Measurements from ENCODE around the gene THUMPD2.

DNA sequence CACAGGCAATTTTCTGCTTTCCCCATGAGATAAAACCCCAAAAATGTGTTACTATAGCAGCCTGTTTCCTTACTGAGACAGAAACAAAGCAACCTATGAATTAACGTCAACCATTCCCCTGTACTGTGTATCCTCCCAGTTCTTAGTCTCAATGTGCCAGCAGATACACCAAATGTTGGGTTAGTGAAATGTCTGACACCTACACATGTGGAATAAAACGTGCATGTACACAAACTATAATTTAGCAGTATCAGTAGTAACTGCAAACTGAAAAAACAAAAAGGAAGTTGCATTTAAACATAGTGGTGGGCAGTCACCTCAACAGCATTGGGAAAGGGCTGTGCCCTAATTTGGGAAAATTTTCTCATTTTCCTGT, 73.1 kb upstream of the RMDN2 start:
- CAGE, long polyA plus RNA: no peak
- RRBS: no CpG with 5 or more reads among the region's 2 CpGs

GRCh38 chr2:37929286-37929789, 4.3 kb downstream of the RMDN2 start:
- CAGE, long polyA plus RNA: no peak
- RRBS: no CpG with 5 or more reads among the region's 3 CpGs

- CAGE, long polyA plus RNA: no peak
- RRBS: 19% methylated on average over 6 of the region's 91 CpGs
Measured at GRCh38 chr2:38074558-38075322, 1.2 kb downstream of the CYP1B1 start.

DNA sequence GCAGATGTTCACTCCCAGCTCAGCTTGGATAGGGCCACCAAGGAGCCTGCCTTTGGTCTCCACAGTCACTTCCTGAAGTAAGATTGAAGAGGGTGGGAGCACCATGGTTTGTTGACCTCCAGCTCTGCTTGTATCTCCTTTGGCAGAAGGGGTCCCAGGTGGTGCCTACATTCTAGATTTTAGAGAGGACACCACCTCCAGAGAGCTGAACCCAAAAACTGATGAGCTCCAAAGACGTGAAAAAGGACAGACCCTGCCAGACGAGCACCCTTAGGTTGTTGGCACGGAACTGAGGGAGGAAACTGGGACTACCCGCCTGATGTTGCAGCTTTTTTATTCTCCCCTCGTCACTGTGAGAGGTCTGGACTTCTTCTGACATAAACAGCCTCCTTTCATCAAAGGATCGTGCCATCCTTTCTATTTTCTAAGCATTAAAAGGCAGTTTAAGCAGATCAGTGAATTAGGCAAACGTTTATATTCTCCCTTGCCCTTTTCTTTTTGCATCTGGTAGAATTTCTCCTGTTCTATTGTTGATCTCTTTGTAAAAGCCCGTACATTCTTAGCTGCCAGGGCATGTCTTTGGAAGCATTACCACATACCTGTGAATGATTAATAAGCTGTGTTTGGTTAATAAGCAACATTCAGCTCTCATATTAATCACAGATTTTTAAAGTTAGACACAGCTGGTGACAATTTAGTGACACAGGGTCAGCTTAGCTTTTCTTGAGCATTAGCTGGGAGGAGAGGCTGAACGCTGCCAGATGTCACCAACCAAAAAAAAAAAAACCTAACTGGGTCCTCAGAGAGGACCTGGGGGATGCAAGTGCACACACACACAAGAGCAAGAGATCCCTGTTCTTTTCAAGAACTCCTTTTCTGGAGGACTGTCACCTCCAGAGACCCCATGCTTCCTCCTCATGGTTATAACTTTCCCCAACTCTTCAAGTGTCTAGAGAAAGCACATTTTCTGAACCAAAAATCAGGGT, 33.7 kb upstream of the CYP1B1 start:
- CAGE, long polyA plus RNA: no peak
- RRBS: no CpG with 5 or more reads among the region's 9 CpGs

GRCh38 chr2:38113928-38114560, 38.1 kb upstream of the CYP1B1 start:
- CAGE, long polyA plus RNA: no peak
- RRBS: no CpG with 5 or more reads among the region's 5 CpGs

DNA sequence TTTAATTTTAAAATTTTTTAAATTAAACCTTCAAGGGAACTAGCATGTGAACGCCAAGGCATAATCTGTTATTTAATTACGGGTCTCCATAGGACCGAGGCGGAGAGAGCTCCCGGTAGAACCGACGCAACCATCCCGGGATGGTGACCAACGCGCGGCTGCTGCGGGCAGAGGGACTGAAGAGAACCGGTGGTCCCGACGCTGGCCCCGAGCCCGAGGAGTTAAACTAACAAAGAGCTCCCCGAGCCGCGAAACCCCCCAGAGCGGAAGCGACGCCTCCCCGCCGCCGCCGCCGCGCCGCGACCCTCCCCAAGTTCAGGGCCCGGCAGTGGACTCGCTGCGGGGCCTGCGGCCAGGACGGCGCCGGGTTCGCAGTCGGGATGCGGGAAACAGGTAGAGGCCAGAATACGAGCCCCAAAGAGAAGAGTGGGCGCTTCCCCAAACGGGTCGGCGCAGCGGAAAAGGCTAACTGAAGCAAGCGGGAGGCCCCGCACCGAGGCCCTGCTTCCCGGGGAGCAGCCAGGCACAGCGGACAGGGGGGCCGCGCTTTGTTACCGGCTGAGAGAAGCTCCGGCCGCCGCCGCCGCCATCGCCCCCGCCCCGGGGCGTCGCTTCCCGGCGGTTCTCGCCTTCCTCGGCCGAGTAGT, 722 bp downstream of the HNRNPLL start:
- CAGE, long polyA plus RNA: no peak
- RRBS: 1% methylated on average over 23 of the region's 70 CpGs

DNA sequence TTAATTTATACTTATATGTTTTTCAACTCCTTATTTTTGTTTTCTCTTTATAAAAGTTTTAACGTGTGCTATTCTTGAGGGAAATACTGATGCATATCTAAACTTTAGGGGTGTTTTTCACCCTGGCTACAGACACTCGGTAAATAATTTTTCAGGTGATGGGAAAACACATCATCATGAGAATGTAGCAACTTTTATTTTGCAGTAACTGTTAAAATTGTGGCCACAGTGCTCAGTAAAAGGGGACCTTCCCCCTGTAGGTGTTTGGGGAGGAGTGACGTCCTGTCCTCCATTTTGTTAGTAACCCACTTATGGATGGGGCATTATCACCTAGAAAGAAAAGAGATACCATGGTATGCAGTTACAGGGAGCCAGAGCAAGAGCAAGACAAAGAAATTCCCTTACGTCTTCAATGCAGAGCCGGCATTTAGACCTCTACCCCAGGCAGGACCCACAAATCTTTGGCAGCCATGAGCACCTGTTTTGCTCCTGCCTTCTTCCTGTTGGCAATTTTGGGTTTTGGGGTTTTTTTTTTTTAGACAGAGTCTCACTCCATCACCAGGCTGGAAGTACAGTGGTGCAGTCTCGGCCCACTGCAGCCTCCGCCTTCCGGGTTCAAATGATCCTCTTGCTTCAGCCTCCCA, 31.6 kb downstream of the GALM start:
- CAGE, long polyA plus RNA: no peak
- RRBS: no CpG with 5 or more reads among the region's 8 CpGs

DNA sequence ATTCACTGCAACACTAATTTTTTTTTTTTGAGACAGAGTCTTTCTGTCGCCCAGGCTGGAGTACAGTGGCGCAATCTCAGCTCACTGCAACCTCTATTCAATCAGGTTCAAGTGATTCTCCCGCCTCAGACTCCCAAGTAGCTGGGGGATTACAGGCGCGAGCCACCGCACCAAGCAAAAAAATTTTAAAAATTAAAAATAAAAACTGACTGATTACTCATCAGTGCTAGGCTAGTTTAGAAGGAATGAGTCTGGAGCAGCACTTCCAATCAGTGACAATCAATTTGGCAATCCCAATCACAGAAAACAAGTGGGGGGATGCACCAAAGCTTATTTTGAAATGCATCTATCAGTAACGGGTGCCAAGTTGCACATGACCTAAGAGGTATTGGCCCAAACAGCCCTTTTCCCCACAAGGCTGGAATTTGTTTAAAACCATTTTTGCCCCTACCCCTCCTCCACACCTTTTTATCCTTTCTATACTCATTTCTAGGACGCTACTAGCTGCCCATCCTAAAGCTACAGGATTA, 8.1 kb downstream of the SRSF7 start:
- CAGE, long polyA plus RNA: no peak
- RRBS: no CpG with 5 or more reads among the region's 8 CpGs

GRCh38 chr2:39051799-39052528, 68.9 kb downstream of the SOS1 start:
- CAGE, long polyA plus RNA: no peak
- RRBS: no CpG with 5 or more reads among the region's 4 CpGs

DNA sequence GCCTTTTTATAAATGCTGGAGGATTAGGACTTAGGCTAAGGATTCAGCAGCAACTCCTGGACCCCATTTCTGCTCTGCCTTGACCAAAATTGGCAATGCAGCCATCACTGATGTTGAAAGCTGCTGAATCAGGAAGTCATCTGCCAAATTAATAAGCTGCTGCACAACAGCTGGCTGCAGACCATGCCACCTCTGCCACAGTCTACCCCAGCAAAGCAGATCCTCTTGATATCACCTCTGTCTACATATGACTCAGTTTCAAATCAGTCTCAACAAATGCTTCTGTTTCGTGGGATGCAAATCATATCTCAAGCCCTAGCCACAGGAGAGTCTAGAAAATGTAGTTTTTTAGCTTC, 7.1 kb upstream of the SOS1 start:
- CAGE, long polyA plus RNA: no peak
- RRBS: no CpG with 5 or more reads among the region's 1 CpG

DNA sequence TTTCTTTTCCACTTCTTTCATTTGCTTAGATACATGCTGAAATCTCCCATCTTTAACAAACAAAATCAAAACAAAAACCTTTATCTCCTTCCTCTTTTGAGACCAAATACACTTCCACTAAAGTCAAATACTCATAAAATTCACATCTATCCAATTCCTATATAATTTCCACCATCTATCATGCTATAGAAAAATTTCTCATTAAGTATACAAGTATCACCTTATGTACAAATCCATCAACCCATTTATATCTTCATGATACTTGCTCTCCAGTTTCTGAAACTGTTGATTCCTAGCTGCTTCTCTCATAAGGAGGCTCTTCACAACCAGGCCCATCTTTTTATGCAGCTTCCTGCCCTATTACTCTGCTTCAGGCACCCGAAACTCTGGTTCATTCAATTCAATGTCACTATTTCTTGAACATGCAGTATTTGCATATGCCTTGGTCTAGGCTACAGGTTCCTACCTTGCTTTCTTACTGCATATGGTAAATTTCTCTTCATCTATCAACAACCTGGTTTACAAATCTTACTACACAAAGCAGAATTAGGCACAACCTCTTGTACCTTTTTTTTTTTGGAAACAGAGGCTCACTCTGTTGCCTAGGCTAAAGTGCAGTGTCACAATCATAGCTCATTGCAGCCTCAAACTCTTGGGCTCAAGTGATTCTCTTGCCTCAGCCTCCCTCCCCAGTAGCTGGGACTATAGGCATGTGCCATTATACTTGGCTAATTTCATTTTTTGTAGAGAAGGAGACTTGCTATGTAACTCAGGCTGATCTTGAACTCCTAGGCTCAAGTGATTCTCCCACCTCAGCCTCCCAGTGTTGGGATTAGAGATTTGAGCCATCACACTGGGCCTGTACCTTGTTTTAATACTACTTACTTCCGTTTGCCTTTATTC, 125.6 kb upstream of the SOS1 start:
- CAGE, long polyA plus RNA: no peak
- RRBS: no CpG with 5 or more reads among the region's 2 CpGs

GRCh38 chr2:39435590-39436258, 1.4 kb downstream of the MAP4K3 start:
- CAGE, long polyA plus RNA: no peak
- RRBS: no CpG with 5 or more reads among the region's 4 CpGs

DNA sequence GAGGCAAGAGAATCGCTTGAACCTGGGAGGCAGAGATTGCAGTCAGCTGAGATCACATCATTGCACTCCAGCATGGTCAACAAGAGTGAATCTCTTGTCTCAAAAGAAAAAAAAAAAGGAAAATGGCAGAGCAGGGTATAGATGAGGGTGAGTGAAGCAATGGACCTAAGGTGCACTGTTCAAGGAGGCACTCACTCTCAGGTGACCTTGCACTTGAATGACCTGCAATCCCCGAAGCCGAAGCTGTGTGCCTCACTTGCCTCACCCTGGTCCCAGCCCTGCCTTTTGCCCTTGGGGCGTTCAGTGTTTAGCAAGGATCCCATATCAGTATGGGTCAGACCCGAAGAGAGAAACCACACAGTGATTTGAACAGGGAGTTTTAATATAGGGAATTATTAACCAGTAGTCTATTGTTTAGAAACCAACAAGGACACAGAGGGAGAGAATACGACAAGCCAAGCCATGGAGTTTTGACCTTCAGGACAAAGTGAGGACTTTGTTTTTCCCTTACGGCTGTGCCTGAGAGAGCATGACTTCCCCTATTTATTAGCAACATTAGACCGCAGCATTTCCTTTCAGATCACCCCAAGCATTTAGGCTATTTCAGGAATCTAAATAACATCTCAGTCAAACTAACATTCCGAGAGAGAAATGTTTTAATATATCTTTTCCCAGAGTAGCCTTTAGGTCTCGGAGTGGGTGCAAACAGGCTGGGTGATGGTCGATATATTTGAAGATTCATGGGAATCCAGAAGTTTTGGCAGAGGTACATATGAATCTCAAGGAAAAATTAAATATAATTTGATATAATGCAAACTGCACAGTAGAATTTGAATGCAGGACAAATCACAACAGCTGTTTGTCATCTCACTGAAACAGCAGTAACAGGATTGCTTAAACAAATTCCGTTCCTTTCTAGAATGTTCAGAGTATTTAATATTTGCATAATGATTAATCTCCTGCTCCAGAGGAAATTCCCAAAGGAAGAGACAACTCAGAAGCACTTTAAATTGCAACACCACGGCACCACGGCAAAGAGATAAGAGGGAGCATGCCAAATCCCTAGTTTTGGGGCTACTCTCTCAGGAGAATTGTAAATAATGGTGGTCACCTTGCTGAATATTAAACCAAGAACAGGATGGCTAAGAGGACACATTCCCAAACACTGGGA, 67.4 kb upstream of the MAP4K3 start:
- CAGE, long polyA plus RNA: no peak
- RRBS: no CpG with 5 or more reads among the region's 14 CpGs

DNA sequence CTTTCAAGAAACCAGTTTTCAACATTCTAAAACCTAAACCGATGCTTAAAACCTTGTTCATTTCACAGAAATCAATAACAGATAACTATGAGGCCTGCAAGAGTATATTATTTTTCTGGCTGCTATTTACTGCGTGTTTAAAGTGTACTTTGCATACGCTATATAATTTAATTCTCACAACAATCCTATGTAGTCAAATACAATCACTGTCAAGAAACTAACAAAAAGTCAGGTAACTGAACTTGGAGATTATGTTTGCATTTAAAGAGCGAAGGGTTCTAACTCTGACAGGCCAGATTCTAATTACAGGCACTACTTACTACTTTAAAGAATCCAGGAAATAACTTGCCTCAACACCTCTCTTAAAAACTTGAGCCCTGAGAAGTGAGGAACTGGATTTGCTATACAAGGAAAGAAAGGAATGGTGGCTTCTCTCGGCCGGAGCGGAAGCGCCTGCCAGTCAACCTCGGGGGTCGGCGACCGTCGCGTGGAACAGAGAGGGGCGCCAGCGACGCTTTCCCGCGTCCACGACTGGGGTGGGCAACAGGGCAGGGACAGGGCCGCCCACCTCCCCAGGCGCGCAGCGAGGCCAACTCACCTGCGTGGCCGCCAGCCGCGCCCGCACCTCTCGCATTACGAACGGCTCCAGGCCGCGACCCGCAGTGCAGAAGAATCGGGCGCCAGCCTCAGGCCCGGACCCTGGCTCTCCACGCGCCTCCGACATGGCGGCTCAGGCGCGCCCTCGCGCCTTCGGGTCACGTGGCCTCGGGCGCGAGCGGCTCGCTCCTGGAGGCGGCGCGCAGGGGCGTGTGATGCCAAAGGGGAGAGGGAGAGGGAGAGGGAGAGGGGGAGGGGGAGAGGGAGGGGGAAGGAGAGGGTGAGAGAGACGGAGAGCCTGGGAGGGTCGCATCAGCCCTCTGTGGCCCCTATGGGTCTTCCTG, at the start of gene THUMPD2:
Gene THUMPD2, minus strand, starts transcription at position 743 of the 941 bp plus-strand sequence.
- CAGE, long polyA plus RNA: start-site peak on the minus strand centred at position 714 of the sequence, 28 bp wide, 68 and 19 reads in 2 replicates
- RRBS: no CpG with 5 or more reads among the region's 59 CpGs

DNA sequence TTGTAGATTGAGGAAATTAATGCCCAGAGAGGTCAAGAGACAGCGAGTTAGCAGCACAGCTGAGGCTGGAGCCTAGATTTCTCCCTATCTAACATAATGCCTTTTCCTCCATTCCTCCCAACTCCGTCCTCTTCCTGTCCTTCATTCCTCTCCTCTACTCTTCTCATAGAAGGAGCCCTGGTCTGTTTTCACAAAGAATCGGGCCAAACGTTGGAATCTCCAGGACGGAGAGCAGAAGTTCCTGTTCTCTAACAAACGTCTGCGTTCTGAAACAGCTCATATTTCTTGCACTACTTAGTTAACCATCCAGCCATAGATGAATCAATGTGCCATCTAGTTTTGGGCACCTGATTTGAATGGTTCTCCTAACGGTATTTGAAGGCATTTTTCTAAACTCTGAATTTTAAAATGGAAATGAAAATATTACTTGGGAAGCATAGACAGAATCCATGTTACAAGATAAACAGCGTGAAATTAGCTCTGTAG, 537 bp upstream of the THUMPD2 start:
- CAGE, long polyA plus RNA: no peak
- RRBS: no CpG with 5 or more reads among the region's 9 CpGs

DNA sequence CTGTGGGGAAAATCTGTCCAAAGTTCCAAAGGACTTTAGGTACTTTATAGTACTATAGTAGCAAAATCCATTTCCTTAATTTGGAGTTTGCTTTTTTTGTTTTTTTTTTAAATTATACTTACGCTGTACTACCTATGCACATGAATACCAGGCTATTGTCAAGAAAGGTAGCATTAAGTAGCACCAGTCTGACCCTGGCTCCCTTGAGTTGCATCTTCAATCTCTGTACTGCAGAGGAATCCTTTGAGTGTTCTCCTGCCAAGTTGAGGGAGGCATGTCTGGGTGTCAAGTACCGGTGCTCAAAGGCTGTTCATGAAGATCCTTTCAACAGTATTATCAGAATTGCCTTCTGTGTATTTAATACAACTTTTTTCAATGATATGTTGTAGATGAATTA, 165.3 kb upstream of the THUMPD2 start:
- CAGE, long polyA plus RNA: no peak
- RRBS: no CpG with 5 or more reads among the region's 2 CpGs

- CAGE, long polyA plus RNA: no peak
- RRBS: no CpG with 5 or more reads among the region's 3 CpGs
Measured at GRCh38 chr2:40231547-40232032, 220.3 kb downstream of the SLC8A1 start.

- CAGE, long polyA plus RNA: no peak
- RRBS: no CpG with 5 or more reads among the region's 9 CpGs
Measured at GRCh38 chr2:40367290-40368091, 84.4 kb downstream of the SLC8A1 start.

DNA sequence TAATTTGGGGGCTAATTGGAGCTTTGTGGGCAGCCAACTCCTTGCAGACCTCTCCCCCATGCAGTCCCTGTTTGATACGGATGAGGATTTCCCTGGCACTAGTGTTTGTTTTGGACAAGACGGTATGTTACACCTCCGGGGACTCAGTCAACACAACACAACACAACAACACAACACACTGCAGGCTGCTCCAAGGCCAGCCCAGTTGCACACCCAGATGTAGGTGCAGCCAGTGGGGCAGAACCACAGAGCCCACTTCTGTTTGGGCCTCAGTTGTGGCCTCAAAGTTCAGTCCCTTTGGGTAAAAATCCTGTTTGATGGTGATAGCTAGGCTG, 141.0 kb upstream of the PKDCC start:
- CAGE, long polyA plus RNA: no peak
- RRBS: no CpG with 5 or more reads among the region's 3 CpGs

GRCh38 chr2:41931912-41932841, 115.6 kb upstream of the PKDCC start:
- CAGE, long polyA plus RNA: no peak
- RRBS: no CpG with 5 or more reads among the region's 18 CpGs

All from BJ (cell line).